Peyer's patch (tissue), 4 donors: Measurements from ENCODE around the gene RICTOR.

DNA sequence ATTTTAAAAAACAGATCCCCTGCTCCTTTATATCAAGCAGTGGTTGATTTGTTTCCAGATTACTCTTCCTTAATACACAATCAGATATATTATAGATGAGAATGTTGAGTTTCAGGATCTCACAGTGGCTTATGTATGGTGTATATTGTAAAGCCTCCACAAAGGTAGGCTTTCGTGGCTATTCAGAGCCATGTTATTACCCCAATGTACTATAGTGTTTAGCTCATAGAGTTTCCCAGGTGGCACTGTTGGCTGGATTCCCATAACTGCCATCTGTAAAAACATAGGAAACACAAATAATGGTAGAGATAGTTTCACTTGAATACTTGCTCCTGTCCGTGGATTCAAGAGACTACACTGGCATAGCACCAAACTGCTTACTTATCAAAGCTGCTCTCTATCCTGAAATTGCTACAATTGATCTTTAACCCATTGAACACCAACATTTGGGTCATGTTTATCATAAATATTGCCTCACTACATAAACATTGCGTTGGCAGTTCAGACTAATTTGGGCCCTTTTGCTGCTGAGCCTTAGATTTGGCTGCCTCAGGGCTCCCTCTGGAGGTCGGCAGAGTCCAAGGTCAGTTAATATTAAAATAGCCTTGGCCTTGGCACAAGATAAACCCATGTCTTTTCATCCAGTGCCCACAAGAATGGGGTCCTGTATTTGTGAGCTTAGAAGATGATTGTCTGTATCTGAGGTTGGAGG, 3.8 kb upstream of the RANBP3L start:
- PRO-cap: no peak
- RAMPAGE, long total RNA, 4 experiments: no peak in any of the 4 experiments

GRCh38 chr5:36570248-36570912, 36.0 kb upstream of the SLC1A3 start:
- PRO-cap: no peak
- RAMPAGE, long total RNA, 4 experiments: no peak in any of the 4 experiments

DNA sequence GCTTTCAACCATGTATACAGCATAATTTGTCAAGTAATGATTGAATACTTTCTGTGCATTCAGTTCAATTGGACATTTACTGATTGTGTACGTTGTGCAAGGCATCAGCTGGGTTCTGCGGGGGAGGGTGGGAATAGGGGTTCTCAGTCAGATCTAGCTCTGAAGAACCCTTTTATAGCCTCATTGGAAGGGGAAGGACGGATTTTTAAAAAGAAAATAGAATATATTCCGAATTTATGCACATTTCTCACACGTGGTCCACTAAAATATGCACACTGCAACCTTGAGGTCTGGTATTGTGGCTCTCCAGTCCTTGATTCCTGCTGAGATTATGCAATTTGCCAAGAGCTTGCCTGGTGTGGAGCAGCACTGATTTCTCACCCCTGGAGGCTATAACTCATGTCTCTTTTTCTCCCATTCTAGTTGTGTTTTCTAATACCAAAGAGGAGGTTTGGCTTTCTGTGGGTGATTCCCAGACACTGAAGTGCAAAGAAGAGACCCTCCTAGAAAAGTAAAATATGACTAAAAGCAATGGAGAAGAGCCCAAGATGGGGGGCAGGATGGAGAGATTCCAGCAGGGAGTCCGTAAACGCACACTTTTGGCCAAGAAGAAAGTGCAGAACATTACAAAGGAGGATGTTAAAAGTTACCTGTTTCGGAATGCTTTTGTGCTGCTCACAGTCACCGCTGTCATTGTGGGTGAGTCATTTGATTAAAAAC, 1.7 kb downstream of the SLC1A3 start:
- PRO-cap: unidirectional peak, minus-strand start at position 322 of the sequence
- RAMPAGE, long total RNA, 4 experiments: no peak in any of the 4 experiments

DNA sequence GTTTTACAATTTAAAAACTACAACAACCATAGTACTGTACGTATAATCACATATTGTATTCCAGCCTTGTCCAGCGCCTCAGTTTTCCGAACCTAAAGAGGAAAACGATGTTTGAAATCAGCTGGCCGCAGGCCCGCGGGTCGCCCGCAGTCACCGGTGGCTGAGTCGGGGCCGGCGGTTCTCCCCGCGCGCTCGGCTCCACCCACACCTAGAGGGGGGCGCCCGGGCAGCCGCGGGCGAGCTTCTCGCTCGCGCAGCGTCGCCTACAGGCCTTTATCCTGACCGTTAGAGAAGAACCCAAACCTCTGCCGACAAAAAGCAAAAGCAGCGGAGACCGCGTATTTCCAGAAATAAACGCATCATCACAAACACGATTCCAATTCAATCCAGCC, 821 bp upstream of the NIPBL start:
- PRO-cap: bidirectional peak, plus-strand start at position 276 of the sequence, minus-strand start at position 200 of the sequence
- RAMPAGE, long total RNA, 4 experiments: no peak in any of the 4 experiments

GRCh38 chr5:36911566-36912146, 35.1 kb downstream of the NIPBL start:
- PRO-cap: no peak
- RAMPAGE, long total RNA, 4 experiments: no peak in any of the 4 experiments

DNA sequence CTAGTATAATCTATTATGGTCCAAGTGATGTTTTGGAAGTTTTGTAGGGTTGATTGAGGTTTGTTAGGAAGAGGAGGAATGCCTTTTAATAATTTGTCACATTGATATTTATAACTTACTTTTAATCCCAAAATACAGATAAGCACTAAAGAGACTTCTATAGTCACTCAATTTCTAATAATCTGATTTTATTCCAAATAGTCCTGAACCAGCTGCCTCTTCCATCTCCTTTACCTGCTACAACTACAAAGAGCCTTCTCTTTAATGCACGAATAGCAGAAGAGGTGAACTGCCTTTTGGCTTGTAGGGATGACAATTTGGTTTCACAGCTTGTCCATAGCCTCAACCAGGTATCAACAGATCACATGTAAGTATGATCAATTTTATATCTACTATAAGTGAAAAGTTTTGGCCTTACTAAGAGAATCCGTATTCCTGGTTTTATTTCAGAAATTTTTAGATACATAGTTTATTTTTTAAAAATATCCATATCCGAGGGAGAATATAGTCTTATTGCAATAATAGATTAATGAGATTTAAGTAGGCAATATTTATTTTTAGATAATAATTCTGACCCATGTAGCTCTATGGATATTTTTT, 78.8 kb downstream of the NIPBL start:
- PRO-cap: no peak
- RAMPAGE, long total RNA, 4 experiments: start-site peak on the plus strand in 1 of 4 experiments, centred at position 310 of the sequence, 11 reads per replicate

- PRO-cap: no peak
- RAMPAGE, long total RNA, 4 experiments: no peak in any of the 4 experiments
These were observed 90.2 kb downstream of the NIPBL start for GRCh38 chr5:36966874-36967013.

DNA sequence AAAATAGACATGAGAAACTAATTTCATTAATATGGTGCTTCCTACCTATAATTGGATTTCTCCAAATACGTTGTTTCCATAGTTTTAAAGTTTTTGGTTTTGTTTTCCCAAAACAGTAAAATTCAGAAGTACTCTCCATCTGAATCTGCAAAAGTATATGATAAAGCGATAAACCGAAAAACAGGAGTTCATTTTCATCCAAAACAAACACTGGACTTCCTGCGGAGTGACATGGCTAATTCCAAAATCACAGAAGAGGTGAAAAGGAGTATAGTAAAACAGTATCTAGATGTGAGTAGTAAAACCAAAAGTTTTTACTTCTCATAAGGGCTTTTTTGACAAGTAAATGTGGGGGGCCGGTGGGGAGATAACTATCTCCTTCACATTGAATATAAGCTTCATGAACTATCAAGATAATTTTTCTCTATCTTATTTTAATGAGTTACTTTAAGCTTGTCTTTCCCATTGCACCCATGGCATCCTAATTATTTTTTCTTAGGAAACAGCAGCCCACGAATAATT, 184.2 kb downstream of the NIPBL start:
- PRO-cap: no peak
- RAMPAGE, long total RNA, 4 experiments: no peak in any of the 4 experiments

- PRO-cap: no peak
- RAMPAGE, long total RNA, 4 experiments: no peak in any of the 4 experiments
These were observed 106.6 kb downstream of the EGFLAM start for GRCh38 chr5:38364873-38365415.

DNA sequence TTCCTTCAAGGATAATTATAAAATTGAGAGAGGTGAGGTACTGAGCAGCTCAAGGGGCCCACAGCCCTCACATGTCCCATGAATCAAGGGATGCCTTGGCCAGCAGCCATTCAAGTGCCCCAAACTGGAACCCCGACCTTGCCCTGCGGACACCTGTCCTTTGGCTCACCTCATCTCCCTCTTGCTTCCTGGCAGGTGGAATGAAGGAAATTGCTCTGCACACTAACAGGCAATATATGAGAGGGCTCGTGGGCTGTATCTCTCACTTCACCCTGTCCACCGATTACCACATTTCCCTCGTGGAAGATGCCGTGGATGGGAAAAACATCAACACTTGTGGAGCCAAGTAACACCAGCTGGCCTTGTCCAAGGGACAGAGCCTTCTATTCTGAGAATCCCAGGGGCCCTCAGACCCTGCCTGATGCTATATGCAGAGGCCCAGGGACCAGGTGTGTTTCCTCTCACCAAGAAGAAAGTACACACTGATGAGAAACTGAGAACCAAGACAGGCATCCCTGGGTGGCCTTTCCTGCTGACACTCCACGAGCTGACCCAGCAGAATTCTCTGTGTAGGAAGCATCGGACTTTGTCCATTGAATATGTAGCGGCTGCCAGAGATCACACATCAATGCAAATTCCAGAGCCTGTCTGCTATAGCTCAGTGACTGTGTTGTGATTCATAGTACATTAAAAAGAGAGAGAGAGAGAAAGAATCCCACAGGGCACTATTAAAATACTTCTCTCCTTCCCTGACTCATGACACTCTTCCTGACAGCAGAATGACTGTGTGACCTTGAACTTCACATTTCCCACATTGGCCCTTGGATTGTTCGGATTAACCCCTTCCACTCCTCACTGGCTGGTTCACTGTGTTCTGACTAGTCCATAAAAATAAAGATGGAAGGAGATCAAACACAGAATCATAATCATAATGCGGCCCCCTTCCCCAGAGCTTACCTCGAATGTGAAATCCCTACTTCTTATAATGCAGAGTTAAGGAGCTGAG, 92.5 kb downstream of the LIFR start:
- PRO-cap: no peak
- RAMPAGE, long total RNA, 4 experiments: no peak in any of the 4 experiments

DNA sequence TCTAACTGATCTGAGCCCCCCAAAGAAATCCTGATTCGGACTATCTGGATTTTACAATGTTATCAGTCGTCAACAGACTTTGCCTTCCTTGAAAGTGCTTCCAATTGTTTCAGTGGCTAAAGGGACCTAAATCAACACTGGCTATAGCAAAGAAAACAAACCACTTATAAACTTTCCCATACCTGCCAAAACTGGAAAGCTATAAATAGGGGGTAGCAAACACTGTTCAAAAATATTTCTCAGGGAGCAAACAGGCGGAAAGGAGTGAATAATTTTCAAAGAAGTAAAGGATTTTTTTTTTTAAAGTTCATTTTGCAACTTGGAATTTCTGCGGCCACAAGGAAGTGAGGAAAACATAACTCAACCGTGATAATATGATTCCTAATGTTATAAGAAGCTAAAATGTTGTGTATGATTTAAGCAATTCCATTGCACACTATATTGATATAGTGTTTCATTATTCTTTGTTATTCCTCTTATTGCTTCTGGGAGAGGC, 105.7 kb upstream of the LIFR start:
- PRO-cap: no peak
- RAMPAGE, long total RNA, 4 experiments: no peak in any of the 4 experiments

- PRO-cap: no peak
- RAMPAGE, long total RNA, 4 experiments: no peak in any of the 4 experiments
These were observed 126.7 kb upstream of the OSMR start for GRCh38 chr5:38719095-38719580.

DNA sequence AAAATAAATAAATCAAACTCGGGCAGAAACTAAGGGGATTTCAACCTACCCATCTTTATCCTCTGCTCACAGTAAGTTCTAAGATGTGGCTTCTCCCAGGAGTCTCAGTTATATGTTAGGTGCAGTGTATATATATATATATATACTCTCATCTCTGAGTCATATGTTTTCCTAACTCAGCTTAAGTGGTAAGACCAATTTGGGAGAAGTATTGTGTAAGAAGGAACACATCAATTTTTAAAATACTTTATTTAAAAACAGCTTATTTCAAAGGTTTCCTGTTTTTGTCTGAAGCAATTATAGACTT, 20.3 kb upstream of the OSMR start:
- PRO-cap: no peak
- RAMPAGE, long total RNA, 4 experiments: no peak in any of the 4 experiments

DNA sequence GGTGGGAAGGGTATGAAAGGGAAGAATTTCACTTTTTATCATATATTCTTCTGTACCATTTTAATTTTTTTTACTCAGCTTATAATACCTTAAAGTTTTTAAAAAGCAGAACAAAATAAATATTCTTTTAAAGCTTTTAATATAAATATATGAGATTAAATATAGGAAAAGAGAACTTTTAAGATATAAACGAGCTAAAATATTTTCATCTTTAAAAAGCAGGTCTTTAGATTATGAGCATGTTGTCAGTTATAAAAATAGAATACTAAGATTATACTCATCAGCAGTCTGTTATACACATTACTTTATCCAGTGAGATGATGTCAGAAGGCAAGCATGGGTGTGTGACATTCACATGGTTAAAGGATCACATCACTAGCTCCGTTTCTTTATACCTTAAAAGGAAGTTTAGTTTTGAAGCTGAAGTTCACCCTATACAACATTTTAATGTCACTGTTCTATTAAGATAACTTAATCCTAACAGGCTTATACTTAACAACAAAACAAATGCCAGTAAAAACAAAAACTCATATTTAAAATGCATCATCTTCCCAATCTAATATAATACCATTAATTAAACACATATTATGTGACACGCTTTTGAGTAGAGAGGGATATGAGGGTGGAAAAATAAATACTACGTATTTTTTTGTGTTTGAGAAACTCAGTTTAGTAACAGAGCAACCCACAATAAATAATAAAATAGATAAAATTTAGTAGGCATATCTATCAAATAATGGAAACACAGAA, 59.6 kb downstream of the RICTOR start:
- PRO-cap: no peak
- RAMPAGE, long total RNA, 4 experiments: no peak in any of the 4 experiments

DNA sequence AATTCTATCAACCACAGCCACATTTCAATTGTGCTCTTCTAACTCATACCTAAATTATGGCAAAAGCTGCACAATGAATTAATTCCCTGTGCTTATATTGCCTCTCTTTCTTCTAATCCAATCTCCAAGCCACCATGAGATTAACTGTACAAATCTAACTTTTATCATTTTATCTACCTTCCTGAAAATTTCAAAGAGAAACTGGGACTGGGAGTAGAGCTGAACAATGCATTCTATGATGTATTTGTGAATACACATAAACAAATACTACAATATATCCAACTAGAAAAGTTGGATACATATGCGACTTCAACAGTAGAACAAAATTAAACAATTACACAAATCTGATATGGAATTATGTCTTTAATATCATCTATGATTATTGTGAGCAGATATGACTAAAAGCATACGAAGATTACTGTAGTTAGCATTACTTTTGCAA, 42.7 kb downstream of the RICTOR start:
- PRO-cap: no peak
- RAMPAGE, long total RNA, 4 experiments: no peak in any of the 4 experiments

DNA sequence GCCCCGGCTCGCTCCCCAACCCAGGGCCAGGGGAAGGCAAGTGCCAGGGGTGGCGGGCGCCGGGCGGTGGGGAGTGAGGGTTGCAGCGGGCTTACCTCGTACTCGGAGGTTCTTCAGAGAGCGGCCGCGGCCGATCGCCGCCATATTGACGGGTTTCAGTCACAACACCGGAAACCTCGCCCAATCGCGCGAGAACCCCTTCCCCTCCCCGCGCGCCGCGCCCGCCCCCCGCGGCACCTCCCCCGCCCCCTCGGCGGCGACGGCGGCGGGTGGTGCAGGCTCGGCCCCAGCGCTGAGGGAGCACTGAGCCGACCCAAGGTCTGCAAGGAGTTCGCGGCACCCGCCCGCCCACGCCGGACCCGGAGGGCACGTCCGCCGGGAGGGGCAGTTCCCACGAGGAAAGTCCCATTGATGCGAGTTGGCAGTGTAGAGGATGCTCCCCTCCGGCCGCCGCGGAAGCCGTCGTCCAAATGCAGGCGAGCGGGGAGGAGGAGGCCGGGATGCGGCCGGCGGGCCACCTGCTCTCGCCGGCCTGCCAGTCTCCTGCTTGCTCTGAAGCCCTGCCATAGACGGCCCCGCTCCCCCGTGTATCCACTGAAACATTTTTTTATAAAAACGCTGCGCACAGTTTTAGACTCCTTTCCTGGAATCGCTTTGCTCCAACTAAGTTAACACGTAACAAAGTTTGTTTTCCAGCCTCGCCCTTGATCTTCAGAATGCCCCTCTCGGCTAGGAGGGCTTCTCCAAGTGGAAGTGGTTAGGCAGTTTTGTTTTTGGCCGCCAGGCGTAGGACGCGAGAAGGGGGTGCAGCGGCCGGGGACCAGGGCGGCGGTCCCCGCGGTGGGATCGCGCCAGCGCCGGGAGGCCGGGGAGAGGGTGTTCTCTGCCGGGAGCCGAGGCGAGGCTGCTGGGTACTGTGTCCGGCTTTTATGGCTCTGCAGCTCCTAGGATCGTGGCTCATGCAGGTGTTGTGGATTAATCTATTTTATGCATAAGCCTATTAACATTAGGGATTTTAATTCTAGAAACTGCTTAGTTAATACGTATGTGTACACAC, at the start of gene RICTOR:
Gene RICTOR (minus strand): TSS at position 166 of the 1,057 bp plus-strand sequence.
- PRO-cap: bidirectional peak, plus-strand start at position 253 of the sequence, minus-strand start at position 147 of the sequence
- RAMPAGE, long total RNA, 4 experiments: start-site peak on the plus strand in 1 of 4 experiments, centred at position 264 of the sequence, 5 reads per replicate; start-site peak on the minus strand in 4 of 4 experiments, centred at positions 140 to 154 of the sequence, 19 to 94 reads per replicate

- PRO-cap: no peak
- RAMPAGE, long total RNA, 4 experiments: no peak in any of the 4 experiments
These were observed 26.7 kb upstream of the RICTOR start for GRCh38 chr5:39100762-39101403.

- PRO-cap: no peak
- RAMPAGE, long total RNA, 4 experiments: no peak in any of the 4 experiments
These were observed 40.5 kb downstream of the FYB1 start for GRCh38 chr5:39178747-39179475.

DNA sequence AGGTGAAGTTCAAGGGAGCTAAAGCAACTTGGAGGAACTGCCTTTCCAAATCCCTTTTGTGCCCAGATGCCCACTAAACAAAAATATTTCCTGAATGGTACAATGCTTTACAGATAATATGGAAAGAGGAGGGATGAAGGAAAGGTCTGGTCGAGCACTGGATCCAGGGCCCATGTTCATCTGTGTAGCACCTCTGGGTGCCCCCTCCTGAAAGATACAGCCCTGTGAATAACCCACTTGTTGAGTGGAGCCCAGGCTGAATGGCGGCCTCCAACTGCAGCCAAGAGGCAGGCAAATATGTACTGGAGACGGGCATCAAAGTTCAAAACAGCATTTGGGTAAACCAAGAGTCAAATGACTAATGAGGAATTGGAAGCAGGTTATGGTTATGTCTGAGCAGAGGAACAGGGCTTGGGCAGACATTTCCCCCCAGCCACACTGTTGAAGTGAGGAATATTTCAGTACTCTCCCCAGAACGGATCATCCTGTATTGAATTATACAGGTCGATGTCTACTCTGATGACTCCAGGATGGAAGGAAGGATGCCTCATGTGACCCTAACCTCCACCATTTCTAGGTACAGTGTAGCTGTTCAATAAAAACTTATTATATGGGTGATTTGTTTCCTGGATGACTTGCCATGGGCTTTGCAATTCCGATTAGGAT, 1.0 kb downstream of the C9 start:
- PRO-cap: no peak
- RAMPAGE, long total RNA, 4 experiments: no peak in any of the 4 experiments

DNA sequence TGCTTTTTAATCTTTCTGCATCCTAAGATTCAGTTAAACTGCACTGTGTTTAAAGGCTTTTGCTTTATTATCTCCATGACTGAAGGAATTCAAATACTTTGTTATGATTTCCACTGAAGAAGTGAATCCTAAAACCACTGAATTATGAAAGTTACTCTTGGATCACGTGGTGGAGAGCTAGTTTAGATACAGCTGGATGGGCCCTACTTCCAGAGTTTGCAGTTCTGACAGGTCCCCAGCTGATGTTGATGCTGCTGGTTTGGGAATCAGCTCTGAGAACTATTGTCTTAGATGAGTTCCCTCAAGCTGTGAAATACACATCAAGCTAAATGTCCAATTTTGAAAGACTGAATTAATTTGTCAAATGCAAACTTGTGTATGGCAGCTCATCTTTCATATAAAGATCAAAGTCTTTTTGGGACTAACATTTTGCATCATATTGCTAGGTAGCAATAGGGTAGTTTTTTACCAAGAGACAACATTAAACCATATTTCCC, 4.9 kb downstream of the DAB2 start:
- PRO-cap: unidirectional peak, plus-strand start at position 214 of the sequence
- RAMPAGE, long total RNA, 4 experiments: no peak in any of the 4 experiments